AG09309 (cell line): ENCODE data around the gene NPY4R2.

DNA sequence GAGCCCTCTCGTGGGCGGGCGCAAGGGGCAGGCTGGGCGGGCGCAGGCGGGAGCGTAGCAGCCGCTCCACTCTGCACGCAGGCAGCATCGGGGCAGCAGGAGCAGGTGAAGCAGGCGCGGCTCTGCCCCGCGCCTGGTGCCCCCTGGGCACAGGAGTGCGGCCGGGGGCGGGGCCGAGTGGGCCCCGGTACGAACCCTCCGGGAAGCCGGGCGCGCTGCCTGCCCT is at the start of gene NPY4R2:
Gene NPY4R2, plus strand, starts transcription at position 69 of the 226 bp plus-strand sequence.
- RRBS, result no CpG with 5 or more reads among the region's 24 CpGs

DNA sequence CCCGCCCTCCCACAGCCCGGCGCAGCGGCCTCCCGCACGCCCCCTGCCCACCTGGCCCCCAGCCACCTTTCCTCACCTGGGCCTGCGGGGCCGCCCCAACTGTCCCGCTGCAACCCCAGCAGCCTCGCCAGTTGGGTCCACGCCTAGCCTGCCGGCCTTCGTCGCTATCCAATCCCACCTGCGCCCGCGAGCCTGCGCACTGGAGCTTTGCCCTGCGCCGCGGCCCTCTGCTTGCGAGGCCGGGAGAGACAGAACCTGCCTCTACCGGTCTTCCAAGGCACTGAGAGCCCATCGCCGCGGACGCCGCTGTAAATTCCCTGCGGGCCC is 134.2 kb downstream of the FRMPD2 start:
- RRBS, result no CpG with 5 or more reads among the region's 30 CpGs

GRCh38 chr10:48354101-48354778 is 47.8 kb downstream of the MAPK8 start:
- RRBS, result no CpG with 5 or more reads among the region's 5 CpGs

DNA sequence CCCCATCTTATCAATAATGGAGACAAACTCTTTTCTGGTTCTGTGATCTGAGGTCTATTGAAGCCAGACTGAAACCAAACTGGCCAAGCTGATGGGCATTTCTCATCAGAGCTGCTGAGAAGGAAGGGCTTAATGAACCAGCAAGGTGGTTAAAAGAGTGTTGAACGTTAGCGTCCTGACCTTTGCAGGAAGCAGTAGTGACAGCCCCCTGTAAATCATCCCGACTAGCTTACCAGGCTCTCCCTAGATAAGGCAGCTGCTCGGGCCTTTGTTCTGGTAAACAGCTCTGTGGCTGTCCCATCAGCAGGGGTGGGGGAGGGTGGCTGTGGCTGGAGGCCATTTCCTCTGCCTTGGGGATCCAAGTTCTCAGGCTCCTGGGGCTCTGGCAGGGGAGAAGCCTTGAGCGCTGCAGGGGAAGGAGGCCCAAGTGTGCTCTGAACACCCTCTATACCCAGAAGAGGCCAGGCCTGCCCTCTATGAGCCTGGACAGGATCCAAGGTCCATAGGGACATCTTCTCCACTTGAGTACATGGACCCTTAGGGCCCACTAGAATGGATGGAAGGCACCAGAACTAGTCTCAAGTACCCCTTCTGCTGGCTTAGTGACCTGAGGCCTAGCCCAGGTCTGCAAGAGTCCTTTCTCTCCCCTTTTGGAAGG is 134.7 kb downstream of the ARHGAP22 start:
- RRBS, result no CpG with 5 or more reads among the region's 5 CpGs

DNA sequence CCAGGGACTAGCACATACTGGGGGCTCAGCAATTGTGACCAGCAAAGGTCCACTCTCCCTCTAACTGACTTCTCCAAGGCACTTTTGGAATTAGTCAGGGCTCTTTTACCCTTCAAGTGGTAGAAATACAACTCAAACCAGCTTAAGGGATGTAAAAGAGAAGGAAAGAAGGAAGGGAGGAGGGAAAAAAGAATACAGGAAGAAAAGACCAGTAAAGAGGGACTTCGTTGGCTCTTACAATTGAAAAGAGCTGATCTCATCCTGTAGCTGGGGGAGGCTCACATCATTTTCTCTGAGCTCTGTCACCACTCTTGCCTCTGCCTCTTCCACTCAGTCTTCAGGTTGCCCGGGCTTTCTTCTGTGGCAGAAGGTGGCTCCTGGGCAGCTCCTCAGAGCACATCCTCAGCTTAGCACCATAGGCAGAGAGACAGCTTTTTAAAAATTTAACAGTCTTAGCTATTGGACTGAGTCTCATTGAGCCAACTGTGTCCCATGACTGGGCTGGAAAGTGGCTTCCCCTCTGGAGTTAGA is 119.0 kb downstream of the WDFY4 start:
- RRBS, result no CpG with 5 or more reads among the region's 2 CpGs

DNA sequence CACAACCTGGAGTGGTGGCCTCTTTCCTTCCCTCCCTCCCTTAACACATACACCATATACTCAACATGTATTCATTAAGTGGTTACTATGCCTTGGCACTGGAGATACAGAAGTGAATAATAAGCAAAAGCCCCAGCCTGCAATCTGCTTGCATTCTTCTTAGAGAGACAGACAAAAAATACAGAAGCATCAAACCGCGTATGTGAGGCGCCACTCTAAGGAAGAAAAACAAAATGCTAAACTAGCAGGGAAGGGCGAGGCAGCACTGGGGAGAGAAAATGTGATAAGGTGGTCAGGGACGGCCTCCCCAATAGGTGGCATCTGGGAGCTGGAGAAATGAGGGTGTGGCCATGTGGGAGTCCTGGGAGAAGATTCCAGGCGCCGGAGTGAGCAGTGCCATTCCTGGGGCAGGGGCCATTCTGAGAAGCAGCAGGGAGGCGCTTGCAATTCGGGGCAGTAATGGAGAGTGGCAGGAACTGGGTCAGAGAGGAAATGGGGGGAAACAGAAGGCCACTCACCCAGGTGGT is 61.6 kb upstream of the LRRC18 start:
- RRBS, result no CpG with 5 or more reads among the region's 9 CpGs

- RRBS, result no CpG with 5 or more reads among the region's 11 CpGs
Observed at GRCh38 chr10:49155081-49155962, 21.5 kb upstream of the FAM170B start.

DNA sequence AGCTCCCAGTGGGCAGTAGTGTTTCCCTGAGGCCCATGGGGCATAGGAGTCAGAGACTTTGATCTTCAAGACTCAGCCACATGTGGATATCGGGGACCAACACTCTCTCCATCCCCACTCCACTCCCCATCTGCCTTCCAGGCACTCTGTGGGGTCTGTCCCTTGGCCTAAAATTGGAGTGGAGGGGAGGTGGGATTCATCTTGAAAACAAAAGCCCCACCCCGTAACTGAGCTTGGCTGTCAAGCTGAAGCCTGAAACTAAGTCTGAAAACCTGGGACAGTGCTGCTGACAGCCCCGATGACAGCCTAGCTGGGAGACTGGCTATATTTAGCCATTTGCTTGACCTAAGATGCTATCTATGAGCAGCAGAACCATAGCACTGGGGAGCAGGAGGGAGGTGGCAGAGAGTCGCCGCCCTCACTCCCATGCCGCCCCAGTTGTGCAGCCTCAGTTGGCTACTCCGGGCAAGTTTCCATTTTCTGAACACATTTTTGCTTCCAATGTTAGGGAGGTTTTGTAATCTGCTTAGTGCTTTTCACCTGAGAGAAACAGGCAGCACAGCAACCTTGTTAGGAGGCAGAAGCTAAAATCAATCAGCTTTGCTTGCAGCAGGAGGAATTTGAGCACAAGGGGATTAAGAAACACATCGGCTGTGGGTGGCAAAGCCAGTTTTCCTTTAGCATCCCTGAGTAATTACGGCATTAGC is 20.5 kb upstream of the C10orf71 start:
- RRBS, result no CpG with 5 or more reads among the region's 9 CpGs

DNA sequence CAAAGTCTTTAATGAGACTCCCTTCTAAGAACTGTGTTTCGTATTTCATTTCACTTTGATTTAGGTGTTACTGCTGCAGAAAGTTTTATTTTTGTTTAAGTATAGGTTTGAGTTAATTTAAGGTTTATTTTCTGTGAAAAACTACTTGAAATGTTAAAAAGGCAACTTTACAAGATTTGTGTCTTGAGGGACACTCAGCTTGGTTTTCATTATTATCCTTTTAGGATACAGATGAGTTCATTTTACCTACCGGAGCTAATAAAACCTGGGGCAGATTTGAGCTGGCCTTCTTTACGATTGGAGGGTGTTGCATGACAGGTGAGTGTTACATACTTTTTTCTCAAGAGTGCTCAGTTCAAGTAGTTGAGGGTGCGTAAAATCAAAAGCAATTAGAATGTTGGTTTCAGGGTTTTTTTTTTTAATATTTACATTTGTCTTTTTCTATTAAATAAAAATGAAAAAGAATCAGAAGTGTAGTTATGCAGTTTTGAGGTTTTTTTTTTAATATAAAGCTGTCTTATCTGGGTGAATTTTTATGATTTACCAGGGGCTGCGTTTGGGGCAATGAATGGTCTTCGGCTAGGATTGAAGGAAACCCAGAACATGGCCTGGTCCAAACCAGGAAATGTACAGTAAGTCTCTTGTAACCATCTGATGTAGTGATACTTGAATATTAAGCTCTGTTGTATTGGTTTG is 10.2 kb downstream of the TIMM23B start:
- RRBS, result no CpG with 5 or more reads among the region's 6 CpGs

DNA sequence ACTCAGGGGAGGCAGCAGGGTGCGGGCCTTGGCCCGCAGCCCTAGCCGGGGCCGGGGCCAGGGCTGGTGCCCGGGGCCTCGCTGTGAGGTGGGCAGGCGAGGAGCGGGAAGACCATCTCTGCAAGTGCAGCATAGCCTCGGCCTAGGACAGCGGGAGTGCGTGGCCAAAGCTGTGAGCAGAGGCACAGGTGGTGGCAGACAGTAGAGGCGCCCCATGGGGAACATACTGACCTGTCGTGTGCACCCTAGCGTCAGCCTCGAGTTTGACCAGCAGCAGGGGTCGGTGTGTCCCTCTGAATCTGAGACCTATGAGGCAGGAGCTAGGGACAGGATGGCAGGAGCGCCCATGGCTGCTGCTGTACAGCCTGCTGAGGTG is 284 bp downstream of the AGAP6 start:
- RRBS, result no CpG with 5 or more reads among the region's 17 CpGs

GRCh38 chr10:50055581-50055878 is 12.2 kb upstream of the WASHC2A start:
- RRBS, result no CpG with 5 or more reads among the region's 1 CpG

DNA sequence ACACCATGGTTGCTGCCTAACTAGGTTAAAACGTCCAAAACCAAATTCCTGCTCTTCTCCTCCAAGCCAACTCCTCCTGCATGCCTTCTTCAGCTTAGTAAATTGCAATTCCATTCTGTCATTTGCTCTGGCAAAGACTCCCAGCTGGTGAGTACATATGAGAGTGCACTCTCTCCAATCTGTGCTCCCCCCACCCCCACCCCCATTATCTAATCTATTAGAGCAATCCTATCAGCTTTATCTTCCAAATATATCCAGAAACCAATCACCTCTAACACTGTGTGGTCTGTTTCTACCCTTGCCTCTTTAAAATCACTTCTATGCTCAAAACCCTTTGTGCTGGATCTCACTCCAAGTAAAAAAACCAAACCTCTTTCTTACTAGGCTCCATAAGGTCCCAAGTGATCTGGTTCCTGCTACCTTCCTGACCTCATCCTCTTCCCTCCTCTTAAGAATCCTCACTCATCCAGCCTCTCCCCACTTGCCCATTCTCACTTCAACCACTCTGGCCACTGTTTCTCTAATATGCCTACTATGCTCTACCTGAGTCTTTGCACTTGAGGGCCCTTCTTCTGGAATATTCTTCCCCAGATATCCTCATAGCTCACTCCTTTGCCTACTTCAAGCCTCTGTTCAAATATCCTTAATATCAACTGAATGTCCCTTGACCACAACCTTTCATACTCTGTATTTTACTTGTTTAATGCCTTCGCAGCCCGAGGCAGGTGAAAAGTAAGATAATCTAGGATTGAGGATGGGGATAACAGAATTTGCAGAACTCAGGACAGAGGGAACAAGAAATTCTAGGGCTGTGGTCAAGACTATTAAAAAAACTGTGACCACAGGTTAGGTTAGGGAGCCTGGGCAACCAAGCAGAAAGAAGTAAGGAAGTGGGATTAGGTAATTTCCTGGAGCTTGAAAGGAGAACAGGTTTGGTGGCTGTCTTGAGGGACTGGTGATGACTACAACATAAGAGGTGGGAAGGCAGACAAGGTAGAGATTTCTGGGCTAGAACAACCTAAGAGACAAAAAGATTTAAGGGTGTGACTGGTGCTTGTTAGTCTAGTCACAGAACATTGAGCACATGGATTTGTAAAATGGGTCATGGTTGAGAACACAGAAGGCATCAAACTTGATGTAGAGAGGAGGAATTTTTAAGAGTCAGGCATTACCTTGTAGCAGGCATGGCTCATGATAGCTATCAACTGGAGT is 123.3 kb upstream of the ASAH2 start:
- RRBS, result no CpG with 5 or more reads among the region's 3 CpGs

DNA sequence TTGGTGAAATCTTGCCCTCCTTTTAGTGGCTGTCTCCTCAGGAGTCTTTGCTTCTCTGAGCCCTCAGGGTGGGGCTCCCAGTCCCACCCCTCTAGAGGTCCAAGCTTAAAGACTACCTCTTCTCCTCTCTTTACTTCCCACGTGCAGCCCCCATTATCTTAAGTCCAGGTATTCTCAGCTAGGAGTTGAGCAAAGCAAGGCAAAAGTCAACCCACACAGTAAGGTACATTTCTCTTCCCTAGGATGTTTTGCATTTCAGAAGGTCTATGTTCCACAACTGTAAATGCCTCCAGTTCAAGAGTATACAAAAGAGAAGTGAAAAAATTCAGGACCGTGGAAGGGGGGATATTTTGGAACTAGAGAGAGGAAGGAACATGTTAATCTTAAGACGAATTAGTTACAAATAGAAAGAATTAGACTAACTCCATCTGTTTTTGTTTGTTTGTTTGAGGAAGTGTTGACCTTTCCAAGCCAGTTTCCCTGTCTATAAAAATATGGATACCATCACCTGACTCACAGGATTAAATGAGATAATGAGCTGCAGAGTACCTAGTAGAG is 144.9 kb upstream of the ASAH2 start:
- RRBS, result no CpG with 5 or more reads among the region's 3 CpGs

DNA sequence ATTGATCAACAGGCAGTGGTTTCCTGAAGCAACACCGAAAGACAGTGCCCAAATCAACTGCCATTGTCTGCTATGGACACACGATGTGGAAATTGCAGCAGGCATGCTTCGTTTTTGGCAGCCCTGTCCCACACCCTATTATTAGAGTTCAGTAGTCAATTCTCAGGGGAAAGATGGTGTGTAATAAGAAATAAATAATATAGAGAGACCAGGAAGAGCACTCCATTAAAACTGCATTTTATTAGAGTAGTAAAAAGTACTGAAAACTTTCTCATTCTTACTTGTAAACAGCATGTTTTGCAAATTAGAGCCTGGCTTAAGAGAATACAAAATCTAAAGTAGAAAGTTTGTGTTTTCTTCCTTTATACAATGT is 153.8 kb downstream of the SGMS1 start:
- RRBS, result no CpG with 5 or more reads among the region's 3 CpGs

GRCh38 chr10:50572759-50573285 is 50.9 kb downstream of the SGMS1 start:
- RRBS, result no CpG with 5 or more reads among the region's 3 CpGs

DNA sequence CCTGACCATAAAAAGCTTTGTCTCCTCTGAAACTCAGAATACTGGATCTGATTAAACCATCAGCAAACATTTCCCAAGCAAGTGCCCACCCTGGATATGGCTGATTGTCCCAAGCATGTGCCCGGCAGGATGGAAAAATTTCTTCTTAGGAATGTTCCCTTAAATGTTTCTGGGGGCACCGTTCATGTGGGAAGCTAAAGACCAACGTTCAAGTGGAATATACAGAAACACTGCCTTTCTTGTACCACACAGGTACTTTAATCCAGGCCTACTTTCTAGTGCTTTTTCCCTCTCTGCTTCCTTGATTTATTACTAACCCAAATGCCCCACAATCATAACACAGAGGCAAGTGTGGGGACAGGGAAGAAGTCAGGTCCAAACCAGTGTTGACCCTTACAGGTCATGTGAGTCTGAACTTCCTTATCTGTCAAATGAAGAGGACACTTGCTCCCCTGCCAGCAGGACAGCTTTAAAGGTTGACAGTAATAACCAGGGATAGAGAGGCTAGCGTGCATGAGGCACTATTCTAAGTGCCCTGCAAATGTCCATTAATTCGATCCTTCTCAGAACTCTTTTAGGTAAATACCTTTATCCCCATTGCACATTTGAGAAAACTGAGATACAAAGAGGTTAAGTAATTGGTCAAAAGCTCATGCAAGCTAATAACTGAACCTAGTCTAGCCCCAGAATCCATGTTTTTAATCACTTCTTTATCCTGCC is 41.1 kb downstream of the SGMS1 start:
- RRBS, result no CpG with 5 or more reads among the region's 5 CpGs

- RRBS, result no CpG with 5 or more reads among the region's 5 CpGs
Observed at GRCh38 chr10:50701949-50702391, 37.8 kb upstream of the ASAH2B start.

GRCh38 chr10:50819874-50820239 is 65.6 kb downstream of the A1CF start:
- RRBS, result no CpG with 5 or more reads among the region's 1 CpG

DNA sequence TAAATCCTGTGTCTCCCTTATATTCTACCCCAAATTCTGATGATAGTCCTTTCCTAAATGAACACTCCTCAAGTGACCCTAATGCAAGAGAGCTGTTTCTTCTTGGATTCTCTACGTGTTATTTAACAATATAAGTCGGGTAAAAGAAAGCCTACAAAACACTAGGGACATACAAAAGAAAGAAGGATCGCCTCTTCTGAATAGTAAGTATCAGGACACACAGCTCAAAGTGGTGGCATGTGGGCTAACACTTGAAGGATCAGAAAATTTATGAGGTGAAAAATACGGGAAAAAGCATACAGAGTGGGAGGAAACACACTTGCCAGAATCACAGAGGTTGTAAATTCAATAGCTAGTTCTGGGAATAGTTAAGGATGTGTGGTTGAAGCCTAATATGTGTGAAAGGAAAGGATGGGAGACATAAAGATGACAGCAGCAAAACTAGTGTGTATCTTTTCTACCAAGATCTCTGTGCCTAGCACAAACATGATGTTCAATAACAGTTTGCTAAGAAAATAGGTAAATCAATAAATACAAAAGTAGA is 125.6 kb downstream of the PRKG1 start:
- RRBS, result no CpG with 5 or more reads among the region's 4 CpGs

DNA sequence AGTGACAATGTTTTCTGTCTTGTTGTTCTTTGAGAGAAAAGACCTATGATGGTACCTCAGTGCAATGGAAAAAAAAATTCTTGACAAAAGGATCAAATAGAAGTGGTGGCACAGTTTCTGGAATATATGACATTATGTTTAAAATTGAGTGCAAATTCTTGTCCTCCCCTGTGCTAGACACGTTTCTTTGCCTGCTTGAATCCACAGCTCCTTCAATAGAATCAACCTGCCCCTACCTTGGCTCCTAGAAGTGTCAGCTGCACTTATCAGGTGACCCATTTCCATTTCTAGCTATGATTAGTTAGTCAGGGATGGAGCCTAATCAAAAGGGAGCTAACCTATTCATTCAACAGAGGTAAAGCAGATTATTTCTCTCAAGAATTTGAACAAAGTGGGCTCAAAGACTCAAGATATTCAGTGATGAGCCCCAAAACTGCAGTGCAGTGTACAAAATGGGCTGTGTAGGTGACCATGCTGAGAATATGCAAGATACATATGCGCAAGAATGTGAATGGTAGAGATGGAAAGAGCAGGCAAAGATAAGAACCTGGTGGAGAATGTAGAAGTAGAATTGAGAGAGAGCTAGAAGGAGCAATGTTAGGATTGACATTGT is 158.4 kb downstream of the PRKG1 start:
- RRBS, result no CpG with 5 or more reads among the region's 2 CpGs